Omental fat pad (tissue), 4 donors: ENCODE measurements around a stretch of chr6.

DNA sequence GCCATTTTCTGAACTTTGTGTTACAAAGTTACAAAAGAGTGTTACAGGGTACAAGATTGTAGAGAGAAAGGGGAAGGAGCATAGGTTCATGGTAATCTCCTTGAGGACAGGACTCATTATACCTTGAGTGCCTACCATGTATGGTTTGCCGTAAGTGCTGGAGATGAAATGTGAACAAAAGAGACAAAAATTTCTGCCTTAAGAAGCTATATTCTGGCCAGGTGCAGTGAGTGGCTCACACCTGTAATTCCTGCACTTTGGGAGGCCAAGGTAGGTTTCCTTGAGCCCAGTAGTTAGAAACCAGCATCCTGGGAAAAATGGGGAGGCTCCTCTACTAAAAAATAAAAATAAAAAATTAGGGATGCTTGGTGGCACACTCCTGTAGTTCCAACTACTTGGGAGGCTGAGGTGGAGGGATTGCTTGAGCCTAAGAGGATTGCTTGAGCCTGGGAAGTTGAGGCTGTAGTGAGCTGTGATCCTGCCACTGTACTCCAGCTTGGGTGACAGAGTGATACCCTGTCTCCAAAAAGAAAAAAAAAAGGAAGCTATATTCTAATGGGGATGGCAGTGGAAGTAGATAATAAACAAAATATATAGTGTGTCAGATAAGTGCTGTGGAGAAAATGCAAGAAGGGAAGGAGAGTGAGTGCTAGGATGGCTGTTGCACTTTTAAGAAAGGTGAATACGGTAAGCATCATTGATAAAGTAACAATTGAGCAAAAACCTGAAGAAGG lies 10.0 kb downstream of the MAPK14 start:
- PRO-cap = no peak
- RAMPAGE, long total RNA, 4 experiments = no peak in any of the 4 experiments

GRCh38 chr6:36048316-36048581 lies 20.6 kb downstream of the MAPK14 start:
- PRO-cap = no peak
- RAMPAGE, long total RNA, 4 experiments = no peak in any of the 4 experiments

DNA sequence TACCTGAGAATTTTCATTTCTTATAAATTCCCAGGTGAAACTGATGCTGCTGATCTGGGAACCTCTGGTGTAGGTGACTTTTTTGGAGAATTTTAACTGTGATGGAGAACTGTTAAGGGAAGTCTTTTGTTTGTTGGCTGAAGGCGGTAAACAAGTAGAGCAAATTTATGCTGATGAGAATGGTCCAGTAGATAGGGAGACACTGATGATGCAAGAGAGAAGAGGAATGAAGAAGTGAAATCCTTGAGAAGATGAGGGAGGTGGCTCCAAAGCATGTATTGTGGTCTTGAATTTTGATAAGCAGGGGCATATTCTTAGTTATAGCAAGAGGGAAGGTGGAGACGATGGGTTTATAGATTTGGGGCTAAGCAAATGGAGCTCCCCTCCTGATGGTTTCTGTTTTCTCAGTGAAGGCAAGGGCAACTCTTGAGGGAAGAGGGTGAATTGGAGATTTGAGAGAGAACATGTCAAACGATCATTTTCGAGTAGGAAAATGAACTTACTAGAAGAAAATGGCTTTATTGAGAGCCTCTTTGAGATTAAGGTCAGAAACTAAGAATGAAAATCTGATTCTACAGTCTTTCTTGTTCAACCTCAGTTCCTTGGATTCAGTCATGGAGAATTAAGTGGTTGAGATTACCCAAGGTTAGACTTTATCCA lies 22.1 kb downstream of the MAPK14 start:
- PRO-cap = no peak
- RAMPAGE, long total RNA, 4 experiments = no peak in any of the 4 experiments

DNA sequence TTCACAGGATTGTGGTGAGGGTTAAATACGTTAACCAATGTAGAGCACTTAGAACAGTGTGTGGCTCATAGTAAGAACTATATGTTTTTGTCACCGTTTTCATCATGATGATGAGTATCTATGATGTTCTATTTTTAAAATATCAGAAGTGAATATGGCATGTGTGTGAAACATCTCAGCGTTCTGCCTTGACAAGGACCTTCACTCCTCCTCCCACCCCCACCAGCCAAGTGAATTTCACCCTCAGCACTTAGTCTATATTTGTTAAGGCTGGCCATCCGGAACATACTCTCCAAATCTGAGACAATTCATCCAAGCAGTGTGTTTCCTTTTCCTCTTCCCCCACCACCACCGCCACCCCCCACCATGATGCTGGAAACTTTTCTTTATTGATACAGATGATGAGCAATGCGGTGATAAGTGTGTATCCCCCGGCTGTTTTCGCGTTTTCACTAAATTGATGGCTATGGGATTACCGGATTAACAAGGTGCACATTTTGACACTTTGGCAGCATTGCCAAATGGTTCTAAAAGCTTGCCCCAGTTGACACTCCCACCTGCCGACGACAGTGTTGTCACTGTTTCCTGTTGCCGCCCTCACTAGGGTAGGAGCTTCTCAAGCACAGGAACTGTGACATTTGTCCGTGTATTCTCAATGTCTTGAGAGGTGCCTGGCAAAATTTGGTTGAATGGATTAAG lies 10.0 kb upstream of the MAPK13 start:
- PRO-cap = no peak
- RAMPAGE, long total RNA, 4 experiments = no peak in any of the 4 experiments

- PRO-cap = no peak
- RAMPAGE, long total RNA, 4 experiments = no peak in any of the 4 experiments
Observed at GRCh38 chr6:36123532-36124451, 6.5 kb upstream of the MAPK13 start.

- PRO-cap = no peak
- RAMPAGE, long total RNA, 4 experiments = no peak in any of the 4 experiments
Observed at GRCh38 chr6:36200472-36201766, 4.4 kb downstream of the BRPF3 start.

DNA sequence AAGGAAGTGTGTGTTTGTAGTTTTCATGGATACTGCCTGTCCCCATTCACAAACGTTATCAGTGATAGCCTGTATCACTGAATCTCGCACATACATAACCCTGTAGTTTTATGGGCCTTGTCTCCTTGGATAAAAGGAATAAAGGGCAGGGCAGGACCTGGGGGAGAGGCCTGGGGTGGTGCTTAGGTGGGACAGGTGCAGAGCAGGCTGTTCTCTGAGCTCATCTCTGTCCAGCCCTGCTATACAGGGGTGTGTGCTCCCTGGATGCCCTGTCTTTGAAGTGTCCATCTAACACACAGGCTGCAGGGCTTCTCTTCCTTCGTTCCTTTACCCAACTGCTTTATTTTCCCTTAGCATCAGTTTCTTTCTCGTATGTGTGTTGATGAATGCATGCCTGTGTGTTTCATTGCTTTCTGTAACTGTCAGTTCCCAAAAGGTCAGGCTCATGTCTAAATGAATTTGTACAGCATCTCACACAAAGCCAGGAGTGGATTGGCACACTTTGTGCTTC lies 26.4 kb downstream of the BRPF3 start:
- PRO-cap = no peak
- RAMPAGE, long total RNA, 4 experiments = no peak in any of the 4 experiments

- PRO-cap = no peak
- RAMPAGE, long total RNA, 4 experiments = no peak in any of the 4 experiments
Observed at GRCh38 chr6:36334273-36335582, 2.0 kb downstream of the BNIP5 start.

- PRO-cap = no peak
- RAMPAGE, long total RNA, 4 experiments = no peak in any of the 4 experiments
Observed at GRCh38 chr6:36441287-36441844, 1.3 kb downstream of the PXT1 start.

- PRO-cap = no peak
- RAMPAGE, long total RNA, 4 experiments = no peak in any of the 4 experiments
Observed at GRCh38 chr6:36469078-36469622, 26.4 kb downstream of the KCTD20 start.

DNA sequence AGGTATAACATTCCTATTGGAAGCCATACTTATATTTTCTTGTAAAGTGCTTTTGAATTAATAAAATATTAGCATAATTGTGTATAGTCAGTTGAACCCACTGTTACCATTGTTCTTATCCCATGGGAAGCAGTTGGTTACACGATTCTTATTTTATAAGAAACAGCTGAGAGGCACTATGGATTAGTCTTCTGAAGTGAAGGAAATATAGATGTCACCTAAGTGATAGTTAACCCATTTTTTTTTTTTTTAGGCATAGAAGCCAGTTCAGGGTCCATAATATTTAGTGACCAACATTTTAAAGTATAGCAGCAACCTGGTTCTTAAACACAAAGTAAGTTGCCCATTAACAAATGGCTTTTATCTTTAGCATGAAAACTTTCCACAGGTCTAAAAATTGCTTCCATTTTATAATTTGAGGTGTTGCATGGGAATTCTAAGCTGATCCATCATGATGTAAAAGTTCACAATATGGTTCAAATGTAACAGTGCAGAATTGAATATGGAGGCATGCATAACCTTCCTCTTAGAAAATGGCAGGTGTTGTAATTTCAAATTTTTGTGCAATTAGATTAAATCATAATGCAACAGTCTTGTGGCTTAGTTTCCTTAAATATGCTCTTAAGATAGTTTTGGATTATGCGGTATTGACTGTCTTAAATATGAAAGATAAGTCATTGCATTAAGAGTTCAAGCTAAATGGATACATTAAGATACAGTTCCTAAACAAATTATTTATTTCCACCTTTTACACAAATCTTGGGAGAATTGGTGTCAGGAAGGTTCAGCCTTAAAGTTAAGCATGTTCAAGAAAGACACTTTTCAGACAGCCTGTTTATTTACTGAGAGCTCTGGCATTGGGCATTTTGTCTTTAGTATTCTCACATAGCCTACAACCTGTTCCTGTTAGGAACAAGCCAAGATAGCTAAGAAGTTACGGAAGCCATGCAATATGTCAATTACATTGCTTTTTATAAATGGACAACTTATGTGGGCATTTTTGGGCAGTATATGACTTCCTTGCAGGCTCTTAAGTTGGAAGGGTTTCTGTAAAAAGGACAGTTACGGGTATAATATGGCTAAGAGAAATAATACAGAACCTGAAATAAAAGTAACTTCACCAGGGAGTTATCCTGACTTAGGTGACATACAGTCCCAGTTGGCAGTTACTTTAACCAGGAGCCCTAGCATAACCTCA lies 9.1 kb downstream of the SRSF3 start:
- PRO-cap = no peak
- RAMPAGE, long total RNA, 4 experiments = no peak in any of the 4 experiments

DNA sequence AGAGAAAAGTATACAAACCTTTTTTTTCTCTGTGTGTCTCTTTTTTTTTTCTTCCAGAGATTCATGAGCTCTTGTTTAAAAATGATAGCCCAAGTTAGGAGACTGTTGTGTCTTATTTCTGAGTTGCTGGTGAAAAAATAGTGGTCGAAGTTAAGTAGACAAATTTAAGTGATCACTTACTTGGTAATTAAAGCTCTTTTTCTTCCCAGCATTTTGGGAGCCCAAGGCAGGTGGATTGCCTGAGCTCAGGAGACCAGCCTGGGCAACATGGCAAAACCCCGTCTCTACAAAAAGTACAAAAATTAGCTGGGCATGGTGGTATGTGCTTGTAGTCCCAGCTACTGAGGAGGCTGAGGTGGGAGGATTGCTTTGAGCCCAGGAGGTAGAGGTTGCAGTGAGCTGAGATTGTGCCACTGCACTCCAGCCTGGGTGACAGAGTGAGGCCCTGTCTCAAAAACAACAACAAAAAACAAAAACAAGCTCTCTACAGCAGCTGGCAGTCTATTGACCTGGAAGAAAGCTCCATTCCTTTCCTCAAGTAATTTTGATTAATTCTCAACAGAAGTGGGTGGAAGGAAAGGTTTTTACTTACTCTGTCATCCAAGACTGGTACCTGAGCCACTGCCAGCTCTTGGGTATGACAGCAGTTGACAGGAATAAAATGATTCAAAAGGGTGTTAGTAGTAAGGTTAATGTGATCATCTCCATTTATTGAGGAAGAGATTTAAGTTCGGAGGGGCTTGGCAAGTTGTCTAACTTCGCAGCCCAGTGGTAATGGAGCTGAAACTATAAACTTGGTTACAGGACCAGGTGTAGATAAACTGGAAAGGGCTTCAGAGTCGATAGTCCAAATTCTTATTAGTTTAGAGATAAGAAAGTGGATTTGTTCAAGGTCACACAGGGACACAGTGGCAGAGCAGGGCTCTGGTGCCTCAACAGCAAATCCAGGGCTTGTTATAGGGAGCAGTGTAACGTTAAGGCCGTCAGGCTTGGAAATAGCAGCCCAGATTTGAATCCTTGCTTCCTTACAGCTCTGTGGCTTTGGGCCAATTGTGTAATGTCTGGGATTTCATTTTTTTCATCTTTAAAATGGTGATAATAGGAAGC lies 14.7 kb downstream of the SRSF3 start:
- PRO-cap = no peak
- RAMPAGE, long total RNA, 4 experiments = no peak in any of the 4 experiments

DNA sequence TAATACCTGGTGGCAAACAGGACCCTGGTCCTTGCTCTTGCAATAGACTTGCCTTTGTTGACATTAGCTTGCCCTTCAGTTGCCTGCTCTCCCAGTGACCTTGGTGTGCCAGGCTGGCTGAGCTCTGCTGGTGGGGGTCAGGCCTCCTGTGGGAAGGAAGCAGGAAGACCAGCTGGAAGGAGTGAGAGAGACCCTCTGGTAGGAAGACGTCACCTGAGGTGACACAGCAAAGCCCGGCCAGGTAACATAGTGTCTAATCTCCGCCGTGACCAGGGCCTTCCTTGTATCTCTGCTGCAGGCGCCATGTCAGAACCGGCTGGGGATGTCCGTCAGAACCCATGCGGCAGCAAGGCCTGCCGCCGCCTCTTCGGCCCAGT lies 5.3 kb downstream of the CDKN1A start:
- PRO-cap = no peak
- RAMPAGE, long total RNA, 4 experiments = no peak in any of the 4 experiments

GRCh38 chr6:36751850-36752412 lies 54.3 kb downstream of the RAB44 start:
- PRO-cap = no peak
- RAMPAGE, long total RNA, 4 experiments = no peak in any of the 4 experiments

DNA sequence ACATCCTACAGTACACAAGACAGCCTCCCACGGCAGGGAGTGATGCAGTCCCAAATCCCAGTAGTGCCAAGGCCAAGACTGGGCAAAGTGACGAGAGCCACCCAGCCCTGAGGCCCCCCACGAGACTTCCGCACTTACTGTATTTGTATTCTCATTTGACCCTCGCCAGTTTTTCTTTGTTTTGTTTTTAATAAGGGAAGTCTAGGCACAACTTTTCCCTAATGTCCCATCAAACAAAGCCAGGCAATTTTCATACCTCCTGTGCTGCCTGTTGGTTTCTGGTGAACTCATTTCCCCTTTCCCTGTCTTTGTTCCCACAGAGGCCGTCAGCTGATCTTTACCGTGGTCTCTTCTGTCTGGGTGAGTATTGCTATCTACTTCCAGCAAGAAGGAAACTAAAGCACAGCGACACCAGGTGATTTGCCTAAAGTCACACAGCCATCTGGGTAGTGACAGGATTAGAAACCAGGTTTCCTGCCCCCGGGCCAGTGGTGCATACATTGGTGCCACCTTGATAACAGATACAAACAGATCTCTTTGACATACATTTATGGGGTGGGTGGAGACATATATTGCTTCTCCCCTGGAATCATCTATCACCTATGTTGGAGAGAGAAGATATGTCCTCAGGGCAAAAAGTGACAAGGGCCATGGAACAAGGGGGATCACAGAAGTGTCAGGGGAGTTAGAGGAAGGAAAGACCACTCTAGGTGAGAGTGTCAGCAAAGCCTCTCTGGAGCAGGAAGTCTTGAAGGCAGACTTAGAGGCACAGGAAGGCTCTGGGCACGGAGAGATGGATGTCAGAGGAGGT lies 59.6 kb downstream of the RAB44 start:
- PRO-cap = no peak
- RAMPAGE, long total RNA, 4 experiments = no peak in any of the 4 experiments

DNA sequence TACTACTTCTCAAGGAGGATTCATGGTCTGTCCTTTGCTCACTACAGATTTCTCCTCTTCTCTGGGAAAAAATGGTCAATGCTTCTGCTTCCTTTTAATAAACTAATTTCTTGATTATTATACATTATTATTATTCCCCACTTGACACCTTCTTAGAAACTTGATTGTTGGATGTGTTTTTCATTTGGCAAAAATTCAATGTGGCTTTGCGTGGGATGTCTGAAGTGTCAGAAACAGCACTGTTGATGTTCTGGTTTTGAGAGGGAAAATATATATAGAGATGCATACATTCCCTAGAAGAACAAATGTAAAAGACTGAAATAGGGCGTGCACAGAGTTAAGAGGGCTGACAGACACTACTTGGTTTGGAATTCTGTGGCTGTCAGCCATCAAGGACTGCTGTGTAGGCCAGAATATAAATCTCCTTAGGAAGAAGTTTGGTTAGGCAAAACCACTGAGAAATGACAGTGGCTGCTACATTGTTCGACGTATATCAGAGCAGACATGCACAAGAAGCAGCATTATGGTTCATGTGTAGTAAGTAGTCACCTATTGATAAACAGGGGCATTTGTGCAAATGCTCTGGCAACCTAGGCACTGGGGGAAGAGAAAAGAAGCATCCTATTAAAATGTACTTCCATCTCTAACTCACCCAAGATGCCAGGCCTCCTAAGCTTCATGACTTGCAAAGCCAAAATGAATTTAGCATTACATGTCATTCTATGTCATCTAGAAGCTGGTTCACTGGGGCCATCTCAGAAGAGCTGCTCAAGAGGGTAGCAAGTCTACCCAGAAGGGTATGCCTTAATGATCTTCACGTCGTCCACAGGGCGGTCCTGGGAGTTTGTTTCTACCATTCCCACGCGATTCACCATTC lies 16.0 kb upstream of the CPNE5 start:
- PRO-cap = no peak
- RAMPAGE, long total RNA, 4 experiments = start-site peak on the minus strand in 1 of 4 experiments, centred at position 209 of the sequence, 5 reads per replicate

DNA sequence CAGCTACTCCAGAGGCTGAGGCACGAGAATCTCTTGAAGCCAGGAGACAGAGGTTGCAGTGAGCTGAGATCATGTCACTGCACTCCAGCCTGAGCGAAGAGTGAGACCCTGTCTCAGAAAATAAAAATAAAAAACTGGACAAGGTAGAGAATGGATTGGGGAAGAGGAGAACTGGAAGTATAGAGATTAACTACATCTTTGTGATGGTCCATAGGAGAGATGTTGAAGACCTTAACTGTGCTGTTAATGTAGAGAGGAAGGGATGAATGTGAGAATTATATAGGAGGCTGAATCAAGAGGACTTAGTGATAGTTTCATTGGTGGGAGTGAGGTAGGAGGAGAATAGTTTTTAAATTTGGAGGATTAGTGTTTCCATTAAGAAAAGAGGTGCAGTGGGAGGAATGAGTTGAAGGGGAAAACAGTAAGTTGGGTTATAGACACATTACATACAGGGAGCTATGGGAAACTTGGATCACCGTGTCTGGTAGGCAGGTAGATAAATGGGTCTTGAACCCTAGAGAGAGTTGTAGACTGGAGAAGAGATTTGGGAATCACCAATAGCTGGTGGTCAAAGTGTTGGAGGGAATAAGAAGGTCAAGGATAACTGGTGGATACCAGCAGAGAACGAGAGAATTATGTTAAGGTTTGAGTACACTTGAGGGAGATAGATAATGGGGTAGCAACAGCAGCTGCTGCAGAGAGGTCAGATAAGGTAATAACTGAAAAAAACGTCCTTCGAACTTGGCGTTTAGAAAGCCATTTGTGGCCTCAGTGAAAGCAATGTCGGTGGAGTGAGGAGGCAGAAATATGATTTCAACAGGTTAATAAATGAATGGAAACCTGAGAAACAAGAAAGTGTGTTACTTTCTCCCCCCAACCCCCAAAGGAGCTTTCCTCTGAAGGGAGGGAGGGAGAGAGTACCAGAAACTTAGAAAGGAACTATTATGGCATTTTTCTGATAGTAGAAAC lies 3.0 kb downstream of the C6orf89 start:
- PRO-cap = no peak
- RAMPAGE, long total RNA, 4 experiments = start-site peak on the plus strand in 1 of 4 experiments, centred at position 595 of the sequence, 5 reads per replicate

DNA sequence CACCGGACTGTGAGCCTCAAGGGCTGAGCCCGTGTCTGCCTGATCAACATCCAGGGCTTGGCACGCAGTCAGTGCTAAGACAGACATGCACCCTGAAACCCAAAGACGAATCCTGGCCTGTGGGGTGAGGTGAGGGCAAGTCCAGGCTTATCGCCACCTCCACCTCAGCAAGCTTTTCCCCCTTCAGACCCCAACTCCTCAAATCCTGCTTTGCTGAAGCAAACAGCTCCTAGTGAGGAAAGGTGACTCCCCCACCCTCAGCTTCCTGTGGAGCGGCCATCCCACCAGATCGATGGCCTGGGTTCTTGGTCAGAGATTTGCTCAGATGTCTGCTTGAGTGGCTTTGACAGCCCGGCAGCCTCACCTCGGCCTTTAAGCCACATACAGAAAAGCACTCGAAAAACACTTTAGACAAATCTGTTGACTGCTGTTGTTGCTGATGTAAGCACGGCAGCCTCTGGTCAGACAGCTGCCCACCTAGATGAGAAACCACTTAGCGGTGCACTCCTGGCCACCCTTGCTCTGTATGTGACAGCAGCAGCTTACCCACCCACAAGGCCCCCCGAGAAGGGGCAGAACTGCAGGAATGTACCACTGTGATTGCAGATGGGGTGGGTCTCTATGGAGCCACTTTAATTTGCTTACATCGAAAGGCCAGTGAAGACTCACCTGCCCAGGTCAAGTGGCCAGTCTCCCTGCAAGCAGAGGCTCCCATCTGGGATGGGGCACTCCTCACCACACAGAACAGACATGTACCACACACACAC lies 14.9 kb downstream of the MTCH1 start:
- PRO-cap = no peak
- RAMPAGE, long total RNA, 4 experiments = no peak in any of the 4 experiments

DNA sequence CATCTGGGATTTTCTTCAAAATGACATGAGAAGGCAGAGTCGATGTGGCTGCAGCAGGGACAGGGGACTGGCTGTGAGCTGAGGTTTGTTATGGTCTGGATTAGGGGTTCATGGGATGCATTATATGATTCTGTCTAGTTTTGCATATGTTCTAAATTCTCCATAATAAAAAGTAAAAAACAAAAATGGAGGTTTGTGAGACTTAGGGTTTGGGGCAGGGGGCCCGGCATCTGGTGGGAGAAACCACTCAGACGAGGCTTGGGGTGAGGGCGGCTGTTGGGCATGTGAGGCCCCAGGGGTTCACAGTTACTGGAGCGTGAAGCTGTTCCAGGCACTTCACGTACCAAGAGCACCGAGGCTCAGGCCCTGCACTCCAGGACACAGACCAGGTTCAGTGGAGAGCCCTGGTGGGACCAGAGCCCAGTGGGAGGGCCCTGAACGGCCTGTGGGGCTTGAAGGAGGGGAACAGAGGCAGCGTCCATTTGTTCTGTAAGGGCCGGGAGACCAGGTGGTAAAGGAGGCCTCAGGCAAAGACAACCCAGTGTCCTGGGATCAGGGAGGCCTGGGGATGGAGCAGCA lies 1.5 kb upstream of the FGD2 start:
- PRO-cap = no peak
- RAMPAGE, long total RNA, 4 experiments = no peak in any of the 4 experiments

- PRO-cap = no peak
- RAMPAGE, long total RNA, 4 experiments = no peak in any of the 4 experiments
Observed at GRCh38 chr6:37022073-37022505, 16.6 kb downstream of the FGD2 start.